M059J (cell line): ENCODE measurements around a stretch of chr5.

- RAMPAGE, long total RNA: no peak
Measured at GRCh38 chr5:38883590-38884330, 37.9 kb downstream of the OSMR start.

GRCh38 chr5:38892602-38893445 is 47.0 kb downstream of the OSMR start:
- RAMPAGE, long total RNA: no peak

GRCh38 chr5:38938082-38938540 is 92.3 kb downstream of the OSMR start:
- RAMPAGE, long total RNA: no peak

GRCh38 chr5:39068809-39069515 is 5.2 kb downstream of the RICTOR start:
- RAMPAGE, long total RNA: no peak

GRCh38 chr5:39197407-39197975 is 21.9 kb downstream of the FYB1 start:
- RAMPAGE, long total RNA: no peak

DNA sequence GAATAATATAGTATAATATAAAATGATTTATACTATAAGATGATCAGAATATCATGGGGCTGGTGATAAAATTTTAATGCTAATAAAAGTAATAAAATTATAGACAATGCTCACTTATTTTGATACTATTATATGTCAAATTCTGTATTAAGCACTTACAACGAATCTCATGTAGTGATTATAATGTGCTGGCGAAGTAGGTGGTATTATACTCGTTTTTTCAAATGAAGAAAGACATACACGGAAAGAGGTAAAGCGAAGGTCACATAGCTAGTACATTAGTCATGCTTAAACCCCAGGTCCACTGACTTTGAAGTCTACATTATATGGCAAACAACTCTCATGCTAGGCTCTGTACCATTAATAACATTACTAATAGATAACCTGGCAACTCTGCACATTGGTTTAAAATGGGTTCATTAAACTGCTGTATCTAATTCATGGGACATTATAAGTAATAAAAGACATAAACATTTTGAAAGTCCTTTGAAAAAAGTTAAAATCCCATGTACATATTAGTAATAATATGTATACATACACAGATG is 21.3 kb downstream of the FYB1 start:
- RAMPAGE, long total RNA: no peak

- RAMPAGE, long total RNA: no peak
Measured at GRCh38 chr5:39211570-39212270, 7.6 kb downstream of the FYB1 start.

- RAMPAGE, long total RNA: no peak
Measured at GRCh38 chr5:39373677-39374128, 9.4 kb upstream of the C9 start.

GRCh38 chr5:39415021-39415546 is 9.7 kb downstream of the DAB2 start:
- RAMPAGE, long total RNA: no peak

GRCh38 chr5:39422271-39422643 is 2.5 kb downstream of the DAB2 start:
- RAMPAGE, long total RNA: no peak

- RAMPAGE, long total RNA: no peak
Measured at GRCh38 chr5:39427367-39427880, 2.6 kb upstream of the DAB2 start.

GRCh38 chr5:39447986-39448474 is 23.2 kb upstream of the DAB2 start:
- RAMPAGE, long total RNA: no peak

- RAMPAGE, long total RNA: no peak
Measured at GRCh38 chr5:40410992-40411657, 268.6 kb upstream of the PTGER4 start.

DNA sequence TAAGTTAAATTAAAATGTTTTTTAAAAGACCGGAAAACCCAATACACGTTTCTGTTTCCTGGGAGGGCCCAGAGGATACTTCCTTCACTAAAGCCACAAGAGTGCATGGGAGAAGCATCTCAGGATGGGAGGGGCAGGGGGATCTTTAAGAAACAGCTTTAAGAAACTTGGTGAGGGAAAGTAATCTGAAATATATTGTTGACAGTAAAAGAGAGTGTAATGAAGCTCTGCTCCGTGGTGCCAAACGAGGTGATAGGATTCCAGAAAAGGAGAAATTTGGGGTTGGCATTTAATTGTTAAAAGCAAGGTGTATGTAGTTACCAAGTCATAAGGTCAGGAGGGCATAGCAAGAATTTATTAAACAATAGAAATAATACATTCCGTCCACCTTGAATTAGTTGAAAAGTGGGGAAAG is 164.6 kb upstream of the PTGER4 start:
- RAMPAGE, long total RNA: no peak

DNA sequence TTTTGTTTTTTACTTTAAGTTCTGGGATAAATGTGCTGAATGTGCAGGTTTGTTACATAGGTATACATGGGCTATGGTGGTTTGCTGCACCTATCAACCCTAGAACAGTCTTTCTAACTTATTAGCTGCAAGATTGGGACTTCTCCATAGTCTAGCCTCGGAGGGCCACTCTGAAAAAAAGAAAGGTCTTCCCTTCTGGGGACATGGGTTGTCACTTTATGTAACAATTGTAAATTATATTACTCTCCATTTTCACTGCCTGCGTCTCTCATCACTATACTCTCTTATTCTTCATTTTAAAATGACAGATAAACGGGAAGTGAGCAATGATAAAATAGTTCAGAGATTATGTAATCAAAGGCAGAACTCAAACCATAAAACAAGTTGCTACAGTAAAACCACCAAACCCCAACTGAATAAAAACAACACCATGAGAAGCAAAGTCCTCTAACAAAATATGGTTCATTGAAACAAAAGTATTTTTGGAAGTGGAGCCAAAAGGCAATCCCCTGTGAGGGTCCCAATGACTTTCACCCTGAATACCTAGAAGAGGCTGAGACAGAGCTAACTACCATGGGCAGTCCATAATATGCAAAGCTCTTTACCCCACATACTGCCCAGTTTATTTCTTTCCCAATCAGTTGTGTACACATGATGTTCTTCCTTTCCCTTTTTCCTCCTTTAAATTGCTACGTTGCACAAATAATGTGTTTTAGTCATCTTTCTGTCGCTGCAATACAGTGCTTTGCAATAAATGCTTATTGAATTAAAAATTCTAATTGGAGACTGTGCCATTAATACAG is 64.1 kb upstream of the PTGER4 start:
- RAMPAGE, long total RNA: no peak

DNA sequence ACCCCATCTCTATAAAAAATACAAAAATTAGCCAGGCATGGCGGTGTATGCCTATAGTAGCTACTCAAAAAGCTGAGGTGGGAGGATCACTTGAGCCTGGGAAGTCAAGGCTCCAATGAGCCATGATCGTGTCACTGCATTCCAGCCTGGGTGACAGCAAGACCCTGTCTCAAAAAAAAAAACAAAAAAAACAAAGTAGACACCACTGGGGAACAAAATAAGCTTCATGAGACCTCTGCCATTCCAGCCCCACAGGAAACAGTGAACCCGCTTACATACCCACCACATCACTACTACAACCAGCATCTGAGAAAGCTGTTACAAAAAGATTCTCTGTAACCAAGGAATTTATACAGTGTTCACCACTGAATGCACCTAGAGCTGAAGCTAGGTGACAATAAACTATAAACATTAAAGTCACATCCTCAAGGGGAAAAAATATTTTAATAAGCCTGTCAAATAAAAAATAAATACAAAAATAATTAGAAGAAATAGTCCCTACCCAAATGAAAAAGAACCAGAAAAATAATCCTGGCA is 26.1 kb upstream of the PTGER4 start:
- RAMPAGE, long total RNA: no peak

- RAMPAGE, long total RNA: no peak
Measured at GRCh38 chr5:40686497-40686953, 6.8 kb downstream of the PTGER4 start.

DNA sequence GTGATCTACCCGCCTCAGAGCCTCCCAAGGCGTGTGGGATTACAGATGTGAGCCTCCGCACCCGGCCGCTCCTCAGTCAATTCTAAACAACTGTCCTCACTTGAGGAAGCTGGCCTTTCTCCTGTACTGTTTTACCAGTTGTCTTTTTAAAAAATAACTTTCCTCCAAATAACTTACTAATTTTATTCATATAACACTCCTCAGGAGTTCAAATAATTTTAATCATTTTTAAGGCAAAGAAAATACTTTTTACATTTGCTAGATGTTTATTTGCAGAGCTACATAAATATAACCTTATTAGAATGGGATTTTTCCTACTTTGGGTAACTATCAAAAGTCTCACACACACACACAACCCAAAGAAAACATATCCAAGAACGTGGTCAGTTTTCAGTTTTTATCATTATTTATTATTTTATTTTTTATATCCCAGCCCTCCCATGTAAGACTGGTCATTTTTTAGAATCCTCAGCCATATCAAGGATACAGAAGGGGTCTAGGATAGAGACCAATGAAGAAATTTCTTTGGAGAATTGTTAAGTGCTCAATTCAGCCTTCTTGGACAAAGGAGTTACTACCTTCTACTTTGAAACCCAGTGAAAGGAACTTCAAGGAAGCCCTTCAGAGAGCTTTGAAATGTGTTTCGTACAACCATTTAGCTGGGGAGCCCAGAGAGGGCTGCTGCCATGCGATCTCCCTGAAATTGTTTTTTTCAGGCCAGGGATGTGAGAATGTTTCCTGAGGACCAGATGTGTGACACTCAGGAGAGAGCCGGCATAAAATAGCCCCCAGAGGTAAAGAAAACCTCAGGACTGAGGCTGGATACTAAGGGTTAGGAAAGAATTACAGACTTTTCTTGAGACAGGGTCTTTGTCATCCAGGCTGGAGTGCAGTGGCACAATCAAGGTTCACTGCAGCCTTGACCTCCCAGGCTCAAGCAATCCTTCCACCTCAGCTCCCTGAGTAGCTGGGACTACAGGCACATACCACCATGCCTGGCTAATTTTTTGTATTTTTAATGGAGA is 8.8 kb downstream of the RPL37 start:
- RAMPAGE, long total RNA: no peak

DNA sequence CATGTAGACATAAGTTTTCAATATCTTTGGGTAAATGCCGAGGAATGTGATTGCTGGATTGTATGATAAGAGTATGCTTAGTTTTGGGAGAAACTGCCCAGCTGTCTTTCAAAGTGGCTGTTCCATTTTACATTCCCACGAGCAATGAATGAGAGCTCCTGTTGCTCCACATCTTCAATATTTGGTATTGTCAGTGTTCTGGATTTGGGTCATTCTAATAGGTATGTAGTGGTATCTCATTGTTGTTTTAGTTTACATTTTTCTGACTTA is 84.5 kb downstream of the PLCXD3 start:
- RAMPAGE, long total RNA: no peak

DNA sequence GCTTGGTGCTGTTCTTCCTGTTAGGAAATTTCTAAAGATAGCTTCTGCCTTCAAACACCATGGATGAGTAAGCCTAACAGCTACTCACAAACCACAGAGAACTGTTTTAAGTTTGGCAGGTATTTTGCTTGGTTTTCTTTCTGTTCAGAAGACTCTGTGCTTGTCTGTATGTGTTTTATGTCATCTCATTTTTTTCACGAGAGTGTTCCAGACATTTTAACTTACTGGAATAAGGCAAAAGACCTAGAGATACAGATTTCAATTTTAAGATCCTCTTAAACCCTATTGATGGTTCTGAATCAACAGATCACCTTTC is 4.4 kb downstream of the RIMOC1 start:
- RAMPAGE, long total RNA: no peak